Occipital lobe (tissue), 2 donors: ENCODE measurements around the genes UBA7, TRAIP, RBM6 and RBM5.

GRCh38 chr3:49812242-49813036 lies 1.3 kb downstream of the UBA7 start:
- RAMPAGE, long total RNA, result no peak

GRCh38 chr3:49813804-49814566 lies at the start of gene UBA7:
TSS of gene UBA7 (minus strand) at chr3:49813953.
- RAMPAGE, long total RNA, result no peak

- RAMPAGE, long total RNA, result no peak
Measured at GRCh38 chr3:49856186-49857057, at the start of gene TRAIP. TSS of gene TRAIP (minus strand) at chr3:49856564.

DNA sequence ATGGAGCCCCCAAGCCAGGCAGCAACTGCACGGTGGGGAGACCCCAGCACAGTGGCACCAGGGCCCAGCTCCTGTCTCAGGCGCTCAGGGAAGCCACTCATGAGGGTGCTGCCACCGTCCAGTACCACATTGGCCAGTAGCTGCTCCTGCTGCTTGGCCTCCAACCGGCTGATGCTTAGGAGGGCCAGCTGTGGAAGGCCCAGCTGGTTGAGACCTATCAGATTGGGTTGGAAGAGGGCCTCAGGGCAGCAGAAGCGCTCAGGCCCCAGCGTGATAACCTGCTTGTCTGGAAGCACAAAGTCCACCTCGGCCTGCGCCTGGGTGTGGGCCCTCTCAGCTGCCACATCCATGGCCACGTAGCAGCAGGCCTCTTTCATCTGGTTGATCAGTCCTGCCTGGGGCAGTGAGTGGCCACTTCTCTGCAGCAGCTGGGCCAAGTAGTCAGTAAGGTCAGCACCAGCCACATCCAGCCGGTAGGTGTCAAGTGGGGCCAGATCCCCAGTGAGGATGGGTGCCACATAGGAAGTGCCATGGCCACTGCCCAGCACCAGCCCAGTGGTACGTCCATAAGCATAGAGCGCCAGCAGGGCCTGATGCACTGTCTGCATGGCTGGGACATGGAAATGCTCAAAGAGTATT lies 3.9 kb upstream of the CAMKV start:
- RAMPAGE, long total RNA, result no peak

DNA sequence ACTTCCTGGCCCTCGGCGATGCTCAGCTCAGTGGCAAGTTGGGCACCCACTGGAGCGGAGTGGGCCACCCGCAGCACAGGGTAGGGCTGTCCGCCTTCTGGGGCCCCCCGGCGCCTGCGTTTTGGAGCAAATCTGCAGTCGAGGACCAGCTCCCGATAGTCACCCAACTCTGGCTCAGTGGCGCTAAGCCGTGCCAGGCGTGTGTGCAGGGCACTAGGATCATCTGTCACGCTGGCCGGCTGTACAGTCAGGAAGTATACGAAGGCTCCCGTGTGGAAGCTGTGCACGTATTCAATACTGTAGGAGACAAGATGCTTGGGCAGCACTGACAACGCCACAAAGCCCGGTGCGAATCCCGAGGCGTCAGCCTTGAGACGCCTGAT lies 1.1 kb downstream of the MST1R start:
- RAMPAGE, long total RNA, result no peak

DNA sequence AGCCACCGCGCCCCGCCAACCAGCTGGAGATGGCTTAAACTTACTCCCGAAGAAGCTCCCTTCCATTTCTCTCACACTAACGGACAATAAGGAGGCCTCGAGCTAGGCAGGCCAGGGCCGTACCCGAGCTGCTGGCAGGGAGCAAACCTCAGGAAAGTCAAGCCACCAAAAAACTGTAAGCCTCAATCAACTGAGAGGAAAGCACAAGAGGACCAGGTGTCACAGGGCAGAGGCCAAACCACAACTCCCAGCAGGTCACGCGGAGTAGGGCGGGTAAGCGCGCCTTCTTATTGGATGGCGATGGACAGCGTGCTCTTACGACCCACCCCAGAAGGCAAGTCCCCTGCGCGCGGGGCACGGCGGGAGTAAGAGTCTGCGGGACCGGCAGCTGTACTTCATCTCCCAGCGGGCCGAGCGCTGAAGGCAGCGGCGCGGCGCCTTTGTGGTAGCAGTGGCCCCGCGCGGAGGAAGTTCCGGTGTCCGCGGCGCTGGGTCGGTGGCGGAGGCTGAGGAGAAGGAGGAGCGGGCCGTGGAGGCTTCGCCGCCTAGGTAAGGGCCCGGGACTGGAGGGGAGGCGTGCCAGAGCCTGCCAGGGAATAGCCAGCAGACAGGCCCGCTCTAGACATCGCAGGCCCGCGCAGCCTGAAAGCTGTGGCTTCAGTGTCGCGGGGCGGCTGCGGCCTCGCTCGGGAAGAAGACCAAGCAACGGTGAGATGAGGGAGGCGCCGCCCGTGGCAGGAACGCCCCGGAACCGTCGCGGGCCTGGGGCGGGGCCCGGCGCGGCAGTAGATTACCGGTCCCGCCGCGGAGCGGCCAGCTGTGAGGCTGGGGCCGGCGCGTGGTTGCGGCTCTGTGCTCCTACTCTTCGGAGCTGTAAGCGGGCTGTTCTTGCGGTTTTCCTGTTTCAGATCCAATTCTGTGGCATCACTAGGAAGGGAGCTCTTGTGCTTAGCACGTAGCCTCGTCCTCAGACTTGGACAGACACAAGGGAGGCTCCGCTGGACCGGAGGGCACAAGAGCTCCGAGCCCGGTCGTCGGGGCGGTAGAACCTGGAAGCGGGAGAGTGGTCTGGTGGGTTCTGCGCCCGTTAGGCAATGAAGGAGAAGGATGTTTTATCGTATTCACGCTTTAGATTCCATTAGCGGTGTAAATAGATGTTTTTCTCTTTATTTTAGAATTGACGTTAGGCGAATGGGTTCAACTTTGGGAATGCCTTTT lies at the start of gene RBM6:
Gene RBM6, plus strand, starts transcription at position 474 of the 1,218 bp plus-strand sequence.
- RAMPAGE, long total RNA, result no peak

- RAMPAGE, long total RNA, result no peak
Measured at GRCh38 chr3:50030618-50031086, 58.1 kb upstream of the RBM5 start.

DNA sequence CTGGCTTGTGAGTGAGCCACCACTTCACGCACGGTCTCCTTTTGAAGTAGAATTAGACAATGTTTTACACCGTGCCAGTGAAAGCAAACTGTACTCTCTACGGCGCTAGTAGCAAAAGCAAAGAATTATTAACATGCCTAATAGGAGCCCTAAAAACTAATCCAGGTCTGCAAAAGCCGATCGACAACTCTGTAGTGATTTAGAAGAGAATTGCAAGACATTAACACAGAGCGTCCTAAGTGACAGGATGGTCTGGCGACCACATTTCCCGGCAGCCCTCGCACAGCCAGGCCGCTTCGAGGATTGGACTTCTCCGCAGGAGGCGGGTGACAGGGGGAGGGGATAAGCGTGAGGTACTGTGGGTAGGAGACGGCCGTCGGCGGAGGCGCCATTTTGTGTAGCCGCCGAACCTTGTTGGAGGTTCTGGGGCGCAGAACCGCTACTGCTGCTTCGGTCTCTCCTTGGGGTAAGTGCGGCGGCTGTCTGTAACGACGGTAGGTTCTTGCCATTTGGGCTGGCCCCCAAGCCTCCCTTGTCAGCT lies at the start of gene RBM5:
Gene RBM5, plus strand, starts transcription at position 356 of the 541 bp plus-strand sequence.
- RAMPAGE, long total RNA, result start-site peak on the plus strand centred at position 391 of the sequence, 53 bp wide, 2,440 and 4,445 reads in 2 replicates

DNA sequence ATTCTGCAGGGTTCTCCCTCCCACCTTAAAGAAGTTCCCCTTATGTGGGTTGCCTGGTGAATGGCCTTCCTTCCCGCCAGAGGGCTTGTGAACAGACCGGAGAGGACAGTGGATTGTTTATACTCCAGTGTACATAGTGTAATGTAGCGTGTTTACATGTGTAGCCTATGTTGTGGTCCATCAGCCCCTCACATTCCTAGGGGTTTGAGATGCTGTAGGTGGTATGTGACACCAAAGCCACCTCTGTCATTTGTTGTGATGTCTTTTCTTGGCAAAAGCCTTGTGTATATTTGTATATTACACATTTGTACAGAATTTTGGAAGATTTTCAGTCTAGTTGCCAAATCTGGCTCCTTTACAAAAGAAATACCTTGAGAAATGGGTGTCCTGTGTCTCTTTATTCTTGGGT lies 29.9 kb downstream of the RBM5 start:
- RAMPAGE, long total RNA, result no peak

DNA sequence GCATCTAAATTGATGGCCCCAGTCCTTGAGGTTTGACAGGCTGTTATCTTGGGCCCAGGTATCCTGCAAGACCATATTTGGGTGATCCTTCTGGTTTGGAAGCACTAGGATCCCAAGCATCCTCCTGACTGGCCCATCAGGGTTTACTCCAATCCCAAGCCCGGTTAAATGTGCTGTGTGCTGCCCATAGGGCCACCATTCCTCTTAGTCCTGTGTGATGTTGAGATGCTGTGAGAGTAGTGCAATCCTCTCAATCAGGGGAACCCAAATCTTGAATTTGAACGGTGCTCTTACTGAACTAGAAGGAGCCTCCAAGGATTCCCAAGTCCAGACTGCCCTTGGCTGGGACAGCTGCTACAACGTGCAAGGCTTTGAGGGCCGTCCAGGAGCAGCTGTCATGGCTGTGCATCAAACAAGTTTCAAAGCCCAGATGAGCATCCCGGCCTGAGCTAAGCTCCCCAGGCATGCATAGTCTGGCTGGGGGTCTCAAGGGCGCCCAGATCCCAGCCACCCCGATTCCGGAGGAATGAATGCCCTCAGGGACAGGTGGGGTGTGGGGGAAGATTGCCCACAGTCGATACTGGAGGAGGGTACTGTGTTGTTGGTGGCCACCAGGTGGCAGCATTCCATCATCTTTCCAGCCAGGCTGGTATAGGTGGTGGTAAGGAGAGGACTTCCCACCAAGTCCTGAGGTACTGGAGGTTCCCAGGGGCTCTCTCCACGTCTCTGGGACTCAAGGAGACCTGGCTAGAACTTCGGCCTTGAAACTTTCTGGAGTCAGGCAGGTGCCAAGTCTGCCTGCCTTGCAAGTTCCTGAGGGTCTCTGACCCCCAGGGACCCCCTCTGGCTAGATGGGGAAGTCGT lies 32.6 kb downstream of the RBM5 start:
- RAMPAGE, long total RNA, result no peak

- RAMPAGE, long total RNA, result no peak
Measured at GRCh38 chr3:50153890-50154243, 1.3 kb upstream of the SEMA3F start.

DNA sequence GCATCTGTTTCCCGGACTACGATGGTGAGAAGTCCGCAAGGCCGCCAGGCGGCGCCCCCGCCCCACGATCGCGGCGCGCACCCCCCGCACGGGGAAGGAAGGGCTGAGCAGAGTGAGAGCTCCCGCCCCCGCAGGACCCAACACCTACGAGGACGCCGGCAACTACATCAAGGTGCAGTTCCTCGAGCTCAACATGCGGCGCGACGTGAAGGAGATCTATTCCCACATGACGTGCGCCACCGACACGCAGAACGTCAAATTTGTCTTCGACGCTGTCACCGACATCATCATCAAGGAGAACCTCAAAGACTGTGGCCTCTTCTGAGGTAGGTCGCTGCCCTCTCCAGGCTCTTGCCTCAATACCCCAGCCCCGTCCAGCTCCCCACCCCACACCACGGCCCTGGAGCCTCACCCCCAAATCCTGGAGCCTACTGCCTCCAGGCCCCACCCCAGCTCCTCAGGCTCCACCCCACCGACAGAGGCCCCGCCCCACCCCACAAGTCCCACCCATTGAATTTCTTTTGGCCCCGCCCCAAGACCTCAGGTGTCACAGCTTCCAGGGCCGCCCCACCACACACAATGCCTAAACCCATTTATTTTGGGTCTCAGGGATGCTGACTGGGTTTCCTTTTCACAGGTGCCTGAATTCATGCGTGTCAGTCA lies 3.4 kb downstream of the GNAT1 start:
- RAMPAGE, long total RNA, result no peak

GRCh38 chr3:50210430-50211040 lies 5.5 kb downstream of the SLC38A3 start:
- RAMPAGE, long total RNA, result no peak

DNA sequence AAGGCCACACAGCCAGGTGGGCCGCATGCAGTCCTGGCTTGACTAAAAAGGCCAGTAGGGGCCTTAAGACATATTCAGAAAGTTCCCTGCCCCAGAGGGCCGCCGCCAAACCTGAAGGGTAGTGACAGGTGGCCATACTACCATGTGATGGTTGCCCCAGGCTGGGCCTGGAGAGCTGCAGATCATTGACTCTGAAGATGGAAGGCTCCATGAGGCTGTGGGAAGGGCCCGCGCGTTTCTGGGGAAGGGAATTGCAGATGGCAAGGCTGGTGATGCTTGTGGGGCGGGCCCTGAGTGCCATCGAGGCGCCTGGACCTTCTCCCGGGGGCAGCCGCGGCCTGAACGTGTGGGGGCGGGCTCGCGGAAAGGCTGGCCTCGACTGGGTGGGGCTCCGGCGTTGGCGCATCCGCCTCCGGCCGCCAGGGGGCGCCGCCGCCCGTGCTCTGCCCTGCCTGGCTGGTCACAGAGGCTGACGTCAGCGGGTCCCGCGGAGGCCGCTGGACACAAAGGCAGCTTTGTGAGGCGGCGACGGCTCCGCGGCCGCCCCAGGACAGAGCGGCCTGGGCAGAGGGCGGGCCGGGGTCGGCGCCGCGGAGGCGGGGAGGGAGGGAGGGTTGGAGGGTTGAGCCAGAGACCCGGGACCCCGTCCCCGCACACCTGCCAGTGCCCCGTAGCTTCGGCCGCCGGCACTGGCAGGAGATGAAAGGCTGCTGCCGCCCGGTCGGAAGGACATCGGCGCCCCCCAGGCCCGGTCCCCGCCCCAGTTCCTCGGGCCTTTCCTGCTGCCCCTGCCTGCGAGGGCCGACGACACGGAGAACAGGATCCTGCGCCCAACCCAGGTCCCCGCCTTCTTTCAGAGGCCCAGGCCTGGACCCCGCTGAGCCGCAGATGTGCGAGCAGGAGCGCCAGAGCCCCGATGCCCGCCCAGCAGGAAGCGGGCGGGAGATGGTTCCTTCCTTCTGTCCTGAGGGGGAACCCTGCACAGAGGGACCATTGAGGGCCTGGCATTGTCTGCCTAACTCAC lies 8.9 kb upstream of the SEMA3B start:
- RAMPAGE, long total RNA, result no peak

- RAMPAGE, long total RNA, result no peak
Measured at GRCh38 chr3:50264248-50265456, 4.3 kb upstream of the SEMA3B start.

- RAMPAGE, long total RNA, result no peak
Measured at GRCh38 chr3:50340120-50340531, 510 bp downstream of the RASSF1 start.

DNA sequence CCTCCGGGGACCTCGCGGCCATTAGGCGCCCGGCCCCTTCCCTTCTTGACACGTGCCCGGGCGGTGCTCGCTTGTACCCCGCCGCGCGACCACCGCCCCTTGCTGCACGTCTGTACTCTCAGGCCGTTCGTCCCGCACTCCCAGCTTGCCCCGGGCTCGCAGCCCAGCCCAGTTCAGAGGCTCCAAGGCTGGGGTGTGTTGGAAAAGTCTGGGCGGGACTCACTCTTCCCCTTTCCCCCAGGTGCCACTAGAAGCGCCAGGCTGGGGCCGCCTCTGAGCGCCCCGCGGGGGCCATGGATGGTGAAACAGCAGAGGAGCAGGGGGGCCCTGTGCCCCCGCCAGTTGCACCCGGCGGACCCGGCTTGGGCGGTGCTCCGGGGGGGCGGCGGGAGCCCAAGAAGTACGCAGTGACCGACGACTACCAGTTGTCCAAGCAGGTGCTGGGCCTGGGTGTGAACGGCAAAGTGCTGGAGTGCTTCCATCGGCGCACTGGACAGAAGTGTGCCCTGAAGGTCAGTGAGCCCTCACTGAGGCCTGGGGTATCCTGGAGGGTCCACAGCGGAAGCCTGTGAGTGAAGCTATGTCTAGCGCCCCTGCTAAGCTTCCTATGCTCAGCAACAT lies 432 bp downstream of the MAPKAPK3 start:
- RAMPAGE, long total RNA, result no peak

DNA sequence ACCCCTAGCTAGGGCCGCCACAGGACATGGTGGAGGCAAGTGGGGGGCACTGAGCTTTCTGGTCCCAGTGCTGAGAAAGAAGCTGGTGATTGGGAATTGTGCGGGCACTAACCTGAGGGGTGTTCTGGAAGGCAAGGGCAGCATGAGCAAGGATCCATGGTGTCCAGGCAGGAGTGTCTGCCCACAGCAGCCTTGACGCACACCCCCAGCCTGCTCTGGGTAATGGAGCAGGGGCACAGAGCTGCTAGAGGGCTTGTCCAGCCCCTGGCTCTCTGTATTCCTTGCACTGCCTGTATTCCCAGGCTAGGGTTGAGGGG lies 21.3 kb downstream of the MAPKAPK3 start:
- RAMPAGE, long total RNA, result no peak

- RAMPAGE, long total RNA, result no peak
Measured at GRCh38 chr3:51025205-51025671, 350.5 kb downstream of the DOCK3 start.

GRCh38 chr3:51384039-51384453 lies 1.0 kb upstream of the MANF start:
- RAMPAGE, long total RNA, result no peak